Subcutaneous adipose tissue (tissue), 3 donors: ENCODE measurements around a stretch of chr4.

DNA sequence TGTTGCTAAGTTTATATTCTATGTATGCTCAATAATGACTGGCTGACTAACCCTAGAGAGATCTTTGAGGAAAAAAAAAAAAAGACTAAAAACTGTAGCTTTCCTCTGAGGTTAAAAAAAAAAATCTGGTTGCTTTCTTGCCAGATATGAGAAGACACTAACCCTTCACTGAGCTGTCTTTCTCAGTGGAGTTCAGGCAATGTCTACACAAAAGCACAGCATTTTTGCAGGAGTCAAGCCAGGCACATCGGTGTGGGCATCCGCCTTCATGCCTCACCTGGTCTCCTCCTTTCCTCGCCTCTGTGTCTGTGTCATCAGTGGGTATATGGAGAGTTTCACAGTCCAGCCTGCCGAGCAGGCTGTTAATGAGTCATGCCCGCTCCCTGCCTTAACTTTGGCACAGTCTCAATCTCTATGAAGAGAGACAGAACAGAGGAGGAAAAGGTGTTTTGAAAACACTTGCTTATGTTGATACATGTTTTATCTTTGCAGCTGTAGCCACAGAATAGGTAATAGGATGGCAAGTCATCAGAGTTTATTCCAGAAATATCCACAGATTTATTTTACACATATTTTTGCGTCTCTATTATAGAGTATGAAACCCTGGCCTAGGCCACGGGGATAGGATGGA, 32.7 kb upstream of the MAML3 start:
- PRO-cap, result no peak
- RAMPAGE, long total RNA, 3 experiments, result no peak in any of the 3 experiments

GRCh38 chr4:140342967-140343928, 30.2 kb upstream of the SCOC start:
- PRO-cap, result no peak
- RAMPAGE, long total RNA, 3 experiments, result no peak in any of the 3 experiments

DNA sequence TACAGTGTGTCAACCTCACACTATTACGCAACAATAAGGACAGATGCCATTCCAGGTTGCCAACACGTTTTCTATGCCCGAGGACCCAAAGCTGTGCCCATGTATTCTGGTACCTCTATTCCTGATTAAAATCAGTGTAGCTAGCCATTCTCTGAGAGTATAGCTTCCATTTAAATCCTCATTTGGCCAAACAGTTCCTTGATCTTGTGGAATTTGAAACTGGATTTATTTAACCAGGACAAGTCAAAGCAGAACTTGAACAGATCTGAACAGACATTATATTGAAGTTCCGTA, 833 bp downstream of the SCOC start:
- PRO-cap, result no peak
- RAMPAGE, long total RNA, 3 experiments, result no peak in any of the 3 experiments

DNA sequence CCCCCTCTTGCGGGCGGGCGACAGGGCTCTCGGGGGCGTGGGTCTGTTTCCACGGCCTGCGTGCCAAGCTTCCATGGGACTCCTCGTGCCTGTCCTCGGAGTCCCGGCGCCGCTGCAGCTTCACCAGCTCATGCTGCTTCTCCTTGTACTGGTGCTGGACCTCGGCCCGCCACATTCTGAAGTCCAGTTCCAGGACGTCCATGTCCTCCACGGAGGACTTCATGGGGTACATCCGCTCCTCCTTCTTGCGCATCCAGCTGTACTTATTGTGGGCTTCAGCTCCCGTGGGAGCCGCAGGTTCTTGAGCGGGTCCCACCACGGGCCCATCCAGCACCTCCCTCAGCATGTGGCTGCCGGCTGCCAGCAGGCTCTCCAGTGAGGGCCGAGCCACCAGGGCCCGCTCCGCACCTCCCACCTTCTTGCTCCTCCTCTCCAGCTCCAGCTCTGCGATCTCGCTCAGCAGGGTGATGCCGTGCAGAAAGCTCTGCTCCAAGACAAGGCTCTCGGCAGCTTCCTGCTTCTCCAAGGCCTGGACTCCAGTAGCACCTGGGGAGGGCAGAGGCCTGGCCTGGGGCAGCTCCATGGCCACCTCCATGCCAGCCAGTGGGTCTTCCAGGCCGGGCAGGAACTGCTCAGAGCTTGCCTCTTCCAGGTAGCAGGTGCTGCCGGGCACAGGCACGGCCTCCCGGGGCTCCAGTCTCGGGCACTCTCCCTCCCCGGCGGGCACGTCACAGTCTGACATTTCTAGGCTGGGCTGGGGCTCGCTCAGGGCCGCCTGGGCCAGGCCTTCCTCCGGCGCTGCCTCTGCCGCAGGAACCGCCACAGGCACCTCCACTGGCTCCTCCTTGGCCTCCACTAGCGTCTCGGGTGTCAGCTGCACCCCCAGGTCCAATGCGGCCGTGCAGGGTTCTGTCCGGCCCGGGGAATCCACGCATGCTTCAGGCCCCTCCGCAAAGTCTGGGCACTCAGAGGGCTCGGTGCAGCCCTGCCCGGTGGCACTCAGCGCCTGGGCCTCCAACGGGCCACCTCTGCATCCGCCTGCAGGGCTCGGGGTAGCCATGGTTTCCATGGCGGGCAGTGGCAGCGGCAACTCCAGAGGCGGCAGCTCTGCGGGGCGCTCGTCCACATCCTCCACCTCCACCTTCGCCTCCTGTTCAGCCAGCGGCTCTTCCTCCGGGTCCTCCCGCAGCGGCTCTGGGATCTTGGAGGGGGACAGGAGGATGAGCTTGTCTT, 74.5 kb upstream of the UCP1 start:
- PRO-cap, result no peak
- RAMPAGE, long total RNA, 3 experiments, result start-site peak on the minus strand in 1 of 3 experiments, centred at position 744 of the sequence, 7 reads per replicate

DNA sequence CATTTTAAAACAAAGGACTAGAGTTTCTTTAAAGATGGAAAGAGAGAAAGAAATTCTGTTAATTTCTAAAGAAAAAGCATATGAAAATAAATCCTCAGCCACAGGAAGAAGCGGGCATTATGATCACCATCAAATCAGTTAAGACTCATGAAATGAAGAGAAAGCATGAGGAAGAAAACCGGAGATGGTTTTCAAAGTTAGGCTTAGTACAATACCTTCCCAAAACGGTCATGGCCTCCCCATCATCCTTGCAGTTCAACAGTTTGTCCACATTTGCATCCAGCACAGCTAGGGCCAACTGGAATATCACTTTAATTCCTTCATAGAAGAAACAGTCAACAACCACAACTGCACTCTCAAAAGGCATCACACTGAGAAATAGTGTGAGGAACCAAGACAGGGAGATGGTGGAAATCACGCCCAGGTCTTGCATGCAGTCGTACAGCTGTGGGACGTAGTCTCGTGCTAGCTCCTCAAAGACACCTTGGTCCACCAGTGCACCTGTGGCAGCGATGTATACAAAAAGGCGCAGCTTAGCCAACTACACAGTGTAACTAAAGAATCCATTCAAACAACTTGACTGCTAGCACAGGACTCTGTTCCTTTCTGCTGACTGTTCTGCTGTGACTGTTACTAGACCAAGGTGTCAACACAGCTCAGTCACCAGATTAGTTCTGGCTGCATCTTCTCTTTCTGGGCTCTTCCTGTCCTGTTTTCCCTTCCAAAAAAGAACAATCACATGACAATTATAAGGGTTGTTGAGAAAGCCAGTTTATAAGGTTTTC, 88.7 kb upstream of the UCP1 start:
- PRO-cap, result no peak
- RAMPAGE, long total RNA, 3 experiments, result no peak in any of the 3 experiments

GRCh38 chr4:140982455-140982874, 150.8 kb downstream of the RNF150 start:
- PRO-cap, result no peak
- RAMPAGE, long total RNA, 3 experiments, result no peak in any of the 3 experiments

DNA sequence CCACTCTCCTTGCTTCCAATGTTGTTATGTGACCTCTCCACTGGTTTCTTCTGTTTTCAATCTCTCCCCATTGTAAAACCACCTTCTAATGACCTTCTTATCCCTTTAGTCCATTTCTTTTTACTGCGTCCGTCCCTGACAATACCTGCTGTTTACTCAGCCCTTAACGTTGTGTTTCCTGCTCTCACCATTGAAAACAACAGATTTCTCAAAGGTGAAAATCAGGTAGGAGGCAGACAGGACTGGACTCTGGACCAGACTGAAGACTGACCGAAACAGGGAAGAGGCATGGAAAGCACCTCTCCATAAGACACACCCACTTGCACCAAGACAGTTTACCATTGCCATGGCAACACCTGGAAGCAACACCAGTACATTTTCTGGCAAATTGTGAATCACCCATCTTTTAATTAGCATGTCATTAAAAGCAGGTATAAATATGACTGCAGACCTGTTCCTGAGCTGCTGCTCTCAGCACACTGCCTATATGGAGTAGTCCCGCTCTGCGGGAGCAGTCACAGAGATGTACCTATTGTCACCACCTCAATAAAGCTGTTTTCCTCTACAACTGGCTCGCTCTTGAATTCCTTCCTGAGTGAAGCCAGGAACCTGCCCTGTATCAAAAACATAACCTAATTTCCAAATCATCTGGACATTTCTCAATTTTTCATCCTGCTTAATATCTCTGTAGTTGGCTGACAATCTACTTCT, 117.1 kb downstream of the RNF150 start:
- PRO-cap, result no peak
- RAMPAGE, long total RNA, 3 experiments, result no peak in any of the 3 experiments

GRCh38 chr4:141081891-141082341, 51.4 kb downstream of the RNF150 start:
- PRO-cap, result no peak
- RAMPAGE, long total RNA, 3 experiments, result no peak in any of the 3 experiments

- PRO-cap, result no peak
- RAMPAGE, long total RNA, 3 experiments, result start-site peak on the plus strand in 1 of 3 experiments, at chr4:141229487-141230267 at its widest, 40 reads per replicate
These were observed 8.7 kb downstream of the ZNF330 start for GRCh38 chr4:141229343-141229945.

DNA sequence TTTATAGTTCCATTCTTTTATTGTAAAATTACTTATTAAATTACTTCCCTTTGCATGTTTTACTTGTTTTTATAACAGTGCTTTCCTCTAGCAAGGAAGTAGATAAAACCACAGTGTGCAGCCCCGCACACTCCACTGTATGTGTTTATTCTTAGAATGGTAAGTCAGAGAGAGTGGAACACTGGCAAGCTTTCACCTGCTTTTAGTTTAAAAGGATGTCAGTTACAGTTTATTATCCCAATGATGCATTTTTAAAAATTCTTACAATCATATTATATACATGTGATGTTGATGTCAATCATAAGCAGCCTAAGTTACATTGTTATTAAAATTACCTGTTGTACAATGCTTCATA, 149.3 kb downstream of the INPP4B start:
- PRO-cap, result no peak
- RAMPAGE, long total RNA, 3 experiments, result no peak in any of the 3 experiments

DNA sequence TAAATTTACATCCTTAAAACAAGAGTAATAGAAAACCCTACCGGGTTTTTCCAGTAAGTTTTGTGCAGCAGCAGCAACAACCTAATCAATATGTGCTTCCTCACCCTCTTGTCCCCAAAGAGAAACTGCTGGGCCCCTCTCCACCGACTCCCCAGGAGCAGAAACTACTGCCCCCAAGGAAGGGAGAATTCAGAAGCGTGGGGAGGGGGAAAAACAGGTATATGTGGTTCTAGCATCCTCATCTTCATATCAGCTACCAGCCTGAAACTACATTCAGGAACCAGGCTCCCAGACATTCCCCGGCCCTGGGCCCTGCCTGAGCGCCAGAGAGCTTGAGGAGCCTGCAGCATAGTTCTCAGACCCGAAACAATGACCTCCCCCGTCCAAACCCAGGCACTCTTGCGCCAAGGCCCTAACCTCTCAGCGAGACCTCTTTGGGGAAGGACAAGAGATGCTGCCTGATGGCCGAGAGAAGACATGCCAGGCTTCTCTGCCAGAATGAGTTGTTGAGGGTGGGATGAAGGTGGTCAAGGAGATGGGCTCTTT, 941 bp downstream of the INPP4B start:
- PRO-cap, result no peak
- RAMPAGE, long total RNA, 3 experiments, result no peak in any of the 3 experiments

- PRO-cap, result no peak
- RAMPAGE, long total RNA, 3 experiments, result no peak in any of the 3 experiments
These were observed 1.5 kb downstream of the USP38 start for GRCh38 chr4:143186162-143186674.

GRCh38 chr4:143286075-143286392, 50.6 kb upstream of the GAB1 start:
- PRO-cap, result unidirectional peak, plus-strand start at chr4:143286189
- RAMPAGE, long total RNA, 3 experiments, result no peak in any of the 3 experiments

GRCh38 chr4:143341189-143341975, 4.7 kb downstream of the GAB1 start:
- PRO-cap, result no peak
- RAMPAGE, long total RNA, 3 experiments, result no peak in any of the 3 experiments

DNA sequence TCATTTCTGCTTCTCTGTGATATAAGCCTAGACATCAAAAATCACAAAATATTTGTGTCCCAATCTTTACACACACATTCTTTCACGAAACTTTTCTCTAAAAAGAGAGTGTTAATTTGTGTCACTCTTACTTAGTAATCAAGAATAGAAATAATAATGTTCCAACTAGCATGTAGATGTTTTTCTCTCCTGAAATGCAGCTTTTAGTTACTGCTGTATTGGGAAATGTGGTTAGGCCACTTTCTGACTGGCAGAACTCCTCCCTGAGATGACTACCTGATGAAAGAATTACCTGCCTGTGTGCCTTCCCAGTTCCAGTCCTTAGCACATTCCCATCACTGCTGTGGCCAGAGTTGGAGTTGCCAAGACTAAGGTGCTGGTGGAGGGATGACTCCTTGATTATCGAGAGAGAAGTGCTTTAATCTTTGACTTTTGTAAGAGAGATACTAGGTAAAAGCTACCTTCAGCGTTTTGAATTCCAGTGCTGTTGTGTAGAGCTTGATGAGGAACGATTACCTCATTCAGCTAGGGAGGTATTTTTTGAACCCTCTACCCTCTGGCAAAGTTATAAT, 9.5 kb downstream of the GAB1 start:
- PRO-cap, result no peak
- RAMPAGE, long total RNA, 3 experiments, result no peak in any of the 3 experiments

- PRO-cap, result no peak
- RAMPAGE, long total RNA, 3 experiments, result no peak in any of the 3 experiments
These were observed 22.6 kb downstream of the GAB1 start for GRCh38 chr4:143359358-143359531.

- PRO-cap, result no peak
- RAMPAGE, long total RNA, 3 experiments, result no peak in any of the 3 experiments
These were observed 35.8 kb downstream of the GAB1 start for GRCh38 chr4:143372192-143373073.

DNA sequence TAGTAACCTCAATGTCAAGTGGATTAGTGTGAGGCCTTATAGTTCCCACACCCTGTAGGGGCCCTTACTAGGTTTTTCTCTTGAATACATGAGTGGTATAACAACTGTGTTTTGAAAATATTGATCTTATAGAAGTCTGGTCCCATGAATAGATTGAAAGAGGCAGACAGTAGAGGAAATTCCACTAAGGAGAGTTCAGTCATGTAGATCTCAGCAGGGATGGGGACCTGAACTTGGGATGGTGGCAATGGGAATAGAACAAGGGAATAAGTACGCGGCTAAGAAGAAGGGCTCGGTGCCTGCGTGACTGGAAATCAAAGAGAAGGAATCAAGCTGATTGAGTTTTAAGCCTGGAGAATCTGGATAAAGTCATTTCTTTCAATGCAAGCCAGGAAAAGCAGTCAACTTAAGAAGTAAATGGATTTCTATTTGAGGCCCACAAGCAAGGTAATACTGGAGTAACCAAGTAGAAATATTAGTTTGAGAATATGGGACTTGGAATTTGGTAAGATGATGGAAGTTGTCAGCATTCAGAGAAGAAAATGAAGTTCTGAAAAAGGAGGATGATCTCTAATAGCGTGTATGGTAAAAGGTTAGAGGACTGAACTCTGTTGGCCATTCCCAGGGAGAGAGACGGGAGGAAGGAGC, 77.1 kb upstream of the SMARCA5 start:
- PRO-cap, result no peak
- RAMPAGE, long total RNA, 3 experiments, result no peak in any of the 3 experiments

DNA sequence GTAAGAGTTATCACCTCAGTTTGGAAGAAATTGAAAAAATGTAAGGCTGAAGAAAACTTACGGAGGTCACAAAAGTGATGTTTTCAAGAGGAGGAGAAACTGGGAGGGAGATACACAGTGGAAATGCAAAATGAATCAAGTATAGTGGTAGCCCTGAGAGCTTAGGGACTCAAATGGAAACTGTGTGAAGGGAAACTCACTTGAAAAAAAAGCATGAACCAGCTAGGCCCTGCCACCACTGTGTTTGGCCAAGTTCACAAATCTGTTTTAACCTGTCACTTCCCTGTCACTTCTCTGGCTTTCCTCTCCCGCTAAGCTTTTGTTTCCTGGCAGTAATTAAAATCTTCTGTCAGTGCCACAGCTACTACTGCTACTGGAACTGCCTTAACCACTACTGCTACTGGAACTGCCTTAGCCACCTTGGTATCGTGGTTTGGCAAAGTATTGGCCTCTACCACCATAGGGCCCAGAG, 41.3 kb downstream of the SMARCA5 start:
- PRO-cap, result no peak
- RAMPAGE, long total RNA, 3 experiments, result no peak in any of the 3 experiments

DNA sequence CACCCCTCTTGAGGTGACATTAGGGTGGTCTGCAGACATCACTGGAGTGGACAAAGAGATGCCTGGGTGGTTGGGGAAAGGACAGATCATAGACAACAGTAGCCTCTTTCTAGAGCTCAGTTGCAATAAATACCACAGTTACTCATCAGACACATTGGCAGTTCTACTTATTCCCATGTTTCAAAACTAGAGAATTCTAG, 44.1 kb downstream of the SMARCA5 start:
- PRO-cap, result no peak
- RAMPAGE, long total RNA, 3 experiments, result no peak in any of the 3 experiments